PFSK-1 (cell line): ENCODE results near the genes TRPV6, TMEM139, CASP2, OR2A25 and OR2A42.

- RRBS, result no CpG with 5 or more reads among the region's 6 CpGs
Observed at GRCh38 chr7:142637155-142637727, 112.0 kb upstream of the PRSS1 start.

DNA sequence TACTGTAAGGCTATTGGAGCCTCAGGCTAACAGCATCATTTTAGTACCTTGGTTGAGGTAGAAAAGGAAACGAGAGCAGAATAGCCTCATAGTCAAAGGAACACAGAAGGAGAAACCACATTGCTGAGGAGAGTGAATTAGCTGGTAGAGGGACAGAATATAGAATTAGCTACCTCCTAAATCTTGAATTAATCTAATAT, 36.1 kb upstream of the PRSS1 start:
- RRBS, result no CpG with 5 or more reads among the region's 1 CpG

DNA sequence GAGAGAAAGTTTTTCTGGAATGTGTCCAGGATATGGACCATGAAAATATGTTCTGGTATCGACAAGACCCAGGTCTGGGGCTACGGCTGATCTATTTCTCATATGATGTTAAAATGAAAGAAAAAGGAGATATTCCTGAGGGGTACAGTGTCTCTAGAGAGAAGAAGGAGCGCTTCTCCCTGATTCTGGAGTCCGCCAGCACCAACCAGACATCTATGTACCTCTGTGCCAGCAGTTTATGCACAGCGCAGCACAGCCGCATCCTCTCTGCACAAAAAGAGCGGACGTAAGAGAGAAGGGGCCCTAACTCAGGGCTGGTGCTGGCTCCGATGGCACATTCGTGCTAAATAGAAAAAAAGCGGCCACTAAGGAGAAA, 28.4 kb upstream of the PRSS1 start:
- RRBS, result no CpG with 5 or more reads among the region's 11 CpGs

- RRBS, result no CpG with 5 or more reads among the region's 10 CpGs
Observed at GRCh38 chr7:142784699-142785190, 14.0 kb downstream of the PRSS2 start.

GRCh38 chr7:142785552-142786443, 15.0 kb downstream of the PRSS2 start:
- RRBS, result no CpG with 5 or more reads among the region's 11 CpGs

DNA sequence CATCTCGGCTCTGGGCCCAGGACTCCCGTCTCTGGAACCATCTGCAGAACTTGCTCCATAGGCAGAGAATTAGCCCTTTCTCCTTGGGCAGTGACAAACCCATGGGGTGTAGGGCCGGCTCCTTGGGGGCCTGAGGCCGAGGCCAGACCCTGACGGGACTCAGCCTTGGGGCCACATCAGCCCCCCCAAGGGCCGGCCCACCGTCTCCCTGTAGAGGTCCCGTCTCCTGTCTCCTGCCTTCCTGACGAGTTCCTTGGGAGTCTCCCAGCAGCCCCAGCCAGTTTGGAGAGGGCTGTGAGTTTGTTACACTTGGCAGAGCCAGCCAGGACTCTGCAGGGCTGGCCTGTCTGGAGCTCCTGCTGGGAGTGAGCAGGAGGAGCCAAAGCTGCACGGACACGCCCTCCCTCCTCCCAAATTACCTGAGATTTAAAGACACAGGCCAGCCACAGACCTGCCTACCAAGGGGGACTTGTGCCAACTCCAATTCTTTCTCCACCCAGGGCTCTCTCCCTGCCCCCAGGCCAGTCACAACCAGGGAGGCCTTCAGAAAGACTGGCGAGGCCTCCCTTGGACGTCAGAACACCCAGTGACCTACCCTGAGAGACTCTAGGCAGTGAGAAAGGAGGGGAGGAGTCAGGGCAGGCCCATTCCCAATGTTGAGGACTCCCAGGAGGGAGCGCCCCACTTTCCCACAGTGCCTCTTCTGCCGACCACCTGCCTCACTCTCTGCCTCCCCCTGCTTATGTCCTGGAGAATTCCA, at the start of gene TRPV6:
Gene TRPV6, minus strand, starts transcription at position 332 of the 760 bp plus-strand sequence.
- RRBS, result 2% methylated on average over 3 of the region's 15 CpGs

DNA sequence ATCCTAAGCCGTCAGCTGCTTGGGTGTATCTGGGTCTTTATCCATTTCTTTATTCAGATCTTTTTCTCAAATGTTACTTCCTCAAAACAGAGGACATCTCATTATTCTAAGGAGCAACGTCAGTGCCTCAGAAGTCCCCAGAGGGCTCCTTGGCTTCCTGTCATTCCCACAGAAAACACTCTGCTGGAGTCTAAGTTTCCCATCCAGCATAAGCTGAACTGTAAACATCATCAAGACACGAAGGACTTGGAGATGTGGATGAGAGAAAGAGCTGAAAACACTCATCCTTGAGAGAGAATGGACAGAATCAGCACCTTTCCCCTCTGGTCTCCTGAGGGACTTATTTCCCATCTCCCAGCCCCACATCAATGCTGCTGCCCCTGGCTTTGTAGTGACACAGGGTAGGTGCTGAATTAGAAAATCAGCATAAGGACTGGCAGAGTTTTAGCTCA, 2.6 kb upstream of the OR6V1 start:
- RRBS, result no CpG with 5 or more reads among the region's 3 CpGs

- RRBS, result no CpG with 5 or more reads among the region's 17 CpGs
Observed at GRCh38 chr7:143284428-143285295, at the start of gene TMEM139. TSS of gene TMEM139 (plus strand) at chr7:143284958.

DNA sequence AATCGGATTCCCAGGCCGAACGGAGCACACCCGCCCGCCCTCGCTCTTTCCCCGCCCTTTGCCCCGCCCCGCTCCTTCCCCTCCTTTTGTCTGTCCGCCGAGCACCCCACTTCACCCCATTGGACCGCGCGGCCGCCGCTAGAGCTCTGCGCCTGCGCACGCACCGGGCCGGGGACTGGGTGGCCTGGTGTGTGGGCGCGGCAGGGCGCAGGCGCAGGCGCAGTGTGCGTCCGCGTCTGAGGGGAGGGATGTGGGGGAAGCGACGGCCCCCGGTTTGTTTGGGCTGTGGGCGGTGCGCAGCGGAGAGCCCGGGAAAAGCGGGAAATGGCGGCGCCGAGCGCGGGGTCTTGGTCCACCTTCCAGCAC, at the start of gene CASP2:
Gene CASP2, plus strand, starts transcription at position 220 of the 366 bp plus-strand sequence.
- RRBS, result 1% methylated on average over 9 of the region's 42 CpGs

DNA sequence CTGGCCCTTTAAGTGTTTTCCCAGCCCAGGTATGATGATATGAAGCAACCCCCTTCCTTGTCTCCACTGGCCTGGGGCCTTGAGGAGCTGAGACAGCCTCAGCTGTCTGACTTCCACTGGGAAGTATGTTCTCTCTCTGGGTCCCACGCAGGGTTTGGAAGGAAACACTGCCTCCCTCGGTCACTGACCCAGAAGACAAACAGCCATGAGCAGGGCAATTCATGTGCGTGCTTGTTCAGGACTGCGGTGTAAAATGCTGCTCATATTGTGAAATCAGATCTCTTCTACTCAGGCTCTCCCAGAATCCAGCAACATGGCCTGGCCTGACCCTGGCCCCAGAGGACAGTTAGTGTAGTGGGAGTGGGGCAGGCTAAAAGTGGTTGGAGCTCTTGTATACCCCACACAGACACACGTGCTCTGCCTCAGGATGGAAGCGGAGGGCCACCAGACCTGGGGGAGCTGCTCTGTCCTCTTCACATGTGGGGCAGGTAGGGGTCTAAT, 2.8 kb downstream of the CLCN1 start:
- RRBS, result no CpG with 5 or more reads among the region's 6 CpGs

- RRBS, result 9% methylated on average over 10 of the region's 40 CpGs
Observed at GRCh38 chr7:143361583-143362107, 868 bp downstream of the FAM131B start.

DNA sequence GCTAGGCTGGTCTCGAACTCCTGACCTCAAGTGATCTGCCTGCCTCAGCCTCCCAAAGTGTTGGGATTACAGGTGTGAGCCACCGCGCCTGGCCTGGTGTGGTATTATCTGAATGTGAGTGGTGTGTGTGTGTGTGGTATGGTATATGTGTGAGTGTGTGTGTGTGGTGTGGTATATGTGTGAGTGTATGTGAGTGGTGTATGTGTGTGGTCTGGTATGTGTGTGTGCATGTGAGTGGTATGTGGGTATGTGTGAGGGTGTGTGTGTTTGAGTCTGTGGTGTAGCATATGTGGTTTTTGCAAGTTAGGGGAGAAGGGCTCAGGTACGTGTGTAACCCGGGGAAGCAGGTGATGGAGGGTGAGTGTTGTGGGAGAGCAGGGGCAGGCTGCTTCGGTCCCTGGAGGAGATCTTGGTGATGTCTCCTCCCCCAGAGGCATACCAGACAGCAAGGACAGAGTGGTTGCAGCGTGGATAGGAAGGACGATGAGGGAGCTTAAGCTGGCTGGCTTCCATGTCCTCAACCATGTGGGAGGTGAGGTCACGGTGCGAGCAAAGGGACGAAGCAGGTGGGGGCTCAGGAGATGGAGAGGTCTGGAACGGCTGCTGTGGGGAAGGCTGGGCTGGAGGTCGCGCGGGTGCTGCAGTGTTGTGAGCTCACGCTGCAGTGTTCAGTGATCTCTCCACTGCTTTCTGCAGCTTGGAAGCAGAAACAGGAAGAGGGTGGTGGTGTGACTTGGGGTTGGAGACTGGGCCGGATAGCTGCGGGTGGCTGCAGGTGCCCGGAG, 4.9 kb downstream of the ZYX start:
- RRBS, result no CpG with 5 or more reads among the region's 19 CpGs

DNA sequence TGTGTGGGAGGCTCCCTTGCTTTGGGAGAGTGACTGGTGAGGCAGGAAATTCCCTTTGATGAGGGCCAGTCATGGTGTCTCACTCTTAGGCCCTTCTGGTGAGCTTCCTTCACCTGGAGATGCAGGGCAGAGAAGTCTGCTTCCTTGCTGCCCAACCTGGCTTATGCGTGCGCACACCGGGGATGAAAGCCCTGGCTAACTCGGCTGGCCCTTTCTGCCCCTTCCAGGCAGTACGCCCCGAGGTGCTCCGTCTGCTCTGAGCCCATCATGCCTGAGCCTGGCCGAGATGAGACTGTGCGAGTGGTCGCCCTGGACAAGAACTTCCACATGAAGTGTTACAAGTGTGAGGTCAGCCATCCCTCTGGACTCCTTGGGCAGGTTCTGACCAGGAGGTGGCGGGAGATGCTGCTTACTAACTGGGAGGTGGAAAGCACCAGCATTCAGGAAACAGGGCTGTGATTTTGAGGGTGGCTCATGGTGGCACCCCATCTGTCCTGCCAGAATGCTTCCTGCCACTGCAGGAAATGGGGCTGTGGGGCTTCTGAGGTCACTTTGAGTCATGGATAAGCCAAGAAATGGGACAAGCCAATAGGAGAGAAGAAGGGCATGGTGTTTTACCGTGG, 8.6 kb downstream of the ZYX start:
- RRBS, result no CpG with 5 or more reads among the region's 12 CpGs

GRCh38 chr7:143434614-143435005, 8.6 kb upstream of the TAS2R60 start:
- RRBS, result no CpG with 5 or more reads among the region's 9 CpGs

DNA sequence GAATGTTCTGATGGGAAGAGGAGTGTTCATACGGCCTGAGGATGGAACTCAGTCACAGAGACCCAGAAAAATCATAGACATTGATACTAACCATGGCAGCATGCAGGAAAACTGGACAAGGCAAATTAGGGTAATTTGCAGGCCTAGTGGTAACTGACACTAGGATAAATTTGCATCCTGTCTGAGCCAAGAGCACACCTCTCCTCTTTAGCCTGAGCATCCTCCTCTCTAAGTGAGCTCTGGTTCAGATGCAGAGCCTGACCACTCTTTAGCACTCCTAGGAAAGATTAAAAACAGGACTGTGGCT, 214 bp upstream of the TAS2R41 start:
- RRBS, result no CpG with 5 or more reads among the region's 1 CpG

DNA sequence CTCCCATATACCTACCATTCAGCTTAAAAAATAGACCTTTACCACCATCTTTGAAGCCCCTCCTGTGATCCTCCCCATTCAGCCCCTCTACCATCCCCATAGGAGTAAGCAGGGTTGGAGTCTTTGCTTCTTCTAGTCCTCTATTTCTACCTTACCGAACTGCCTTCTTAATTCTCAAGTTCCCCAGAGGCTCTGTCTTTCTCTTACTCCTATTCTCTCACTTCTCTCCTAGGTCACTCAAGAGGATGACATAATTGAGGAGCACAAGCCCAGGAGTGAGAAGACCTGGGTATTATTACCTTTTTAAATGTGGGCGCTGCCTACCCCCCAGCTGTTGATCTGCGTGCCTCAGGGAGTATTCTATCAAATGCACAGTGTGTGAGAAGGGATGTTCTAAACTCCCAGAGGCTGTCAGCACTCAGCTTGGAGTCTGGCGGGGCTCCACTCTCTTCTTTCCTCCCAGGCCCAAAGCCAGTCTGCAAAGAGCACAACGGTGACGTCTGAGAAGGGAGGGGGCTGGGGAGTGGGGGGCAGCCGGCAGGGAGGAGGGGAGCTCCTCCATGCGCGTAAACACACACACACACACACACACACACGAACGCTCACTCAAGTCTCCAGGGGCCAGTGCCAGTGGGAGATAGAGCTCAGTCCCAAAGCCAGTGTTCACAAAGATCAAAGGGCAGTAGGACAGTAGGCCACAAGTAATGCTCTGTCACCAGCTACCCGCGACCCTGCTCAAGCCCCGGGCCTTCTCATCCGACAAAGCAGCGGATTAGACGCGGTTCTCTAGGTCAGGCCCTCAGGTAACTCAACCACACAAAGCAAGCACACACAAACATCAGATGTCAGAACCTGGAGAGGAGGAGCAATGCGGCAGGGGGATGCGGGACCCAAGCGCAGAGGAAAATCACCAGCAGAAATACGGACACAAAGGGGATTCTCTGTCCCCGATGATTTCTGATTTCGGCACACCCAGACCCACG, 20.1 kb downstream of the TCAF1 start:
- RRBS, result no CpG with 5 or more reads among the region's 25 CpGs

GRCh38 chr7:143900171-143900889, 1.6 kb downstream of the TCAF1 start:
- RRBS, result no CpG with 5 or more reads among the region's 9 CpGs

- RRBS, result no CpG with 5 or more reads among the region's 1 CpG
Observed at GRCh38 chr7:144069505-144070057, at the start of gene OR2A25. TSS of gene OR2A25 (plus strand) at chr7:144069811.

DNA sequence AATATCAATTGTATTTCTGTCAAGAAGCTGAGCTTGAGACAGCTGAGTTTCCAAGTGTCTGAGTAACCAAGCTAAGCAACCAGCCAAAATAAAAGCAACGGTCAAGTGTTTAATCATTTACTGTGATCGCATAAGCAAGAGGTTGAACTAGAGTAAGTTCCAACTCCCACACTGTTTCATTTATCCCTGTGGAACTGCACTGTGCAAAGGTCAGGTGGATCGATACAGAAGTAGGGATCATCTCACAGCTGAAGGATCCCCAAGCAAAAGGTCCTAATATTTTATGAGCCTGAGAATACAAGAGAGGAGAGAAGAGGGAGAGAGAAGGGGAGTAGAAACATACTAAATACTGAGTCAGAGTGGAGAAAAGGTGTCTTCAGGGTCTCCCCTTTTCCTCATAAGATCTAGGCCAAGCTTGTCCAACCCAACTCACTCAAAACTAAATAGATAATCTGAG, 21.5 kb downstream of the OR2A14 start:
- RRBS, result no CpG with 5 or more reads among the region's 3 CpGs

DNA sequence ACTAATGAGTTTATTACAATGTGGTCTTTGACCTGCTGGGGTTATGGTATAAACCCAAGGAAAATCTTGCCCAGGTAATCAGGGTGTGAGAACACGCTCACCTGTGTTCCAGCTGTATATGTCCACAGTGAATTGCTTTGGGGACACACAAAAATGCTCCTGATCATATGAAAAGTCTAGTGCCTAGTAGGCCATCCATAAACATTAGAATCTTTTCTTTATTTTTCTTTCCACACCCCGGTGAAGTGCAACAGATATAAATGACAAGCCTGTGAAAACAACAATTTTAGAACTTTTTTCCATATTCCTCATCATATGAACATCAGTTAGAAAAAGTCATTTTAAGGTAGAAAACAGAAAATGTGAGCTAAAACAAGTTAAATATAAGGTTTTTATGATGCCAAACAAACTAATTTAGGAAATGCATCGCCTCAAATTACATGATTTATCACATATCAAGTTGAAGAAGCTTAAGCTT, at the start of gene OR2A42:
Gene OR2A42, minus strand, starts transcription at position 131 of the 478 bp plus-strand sequence.
- RRBS, result no CpG with 5 or more reads among the region's 3 CpGs